B cell (primary cell): ENCODE measurements around a stretch of chr1.

DNA sequence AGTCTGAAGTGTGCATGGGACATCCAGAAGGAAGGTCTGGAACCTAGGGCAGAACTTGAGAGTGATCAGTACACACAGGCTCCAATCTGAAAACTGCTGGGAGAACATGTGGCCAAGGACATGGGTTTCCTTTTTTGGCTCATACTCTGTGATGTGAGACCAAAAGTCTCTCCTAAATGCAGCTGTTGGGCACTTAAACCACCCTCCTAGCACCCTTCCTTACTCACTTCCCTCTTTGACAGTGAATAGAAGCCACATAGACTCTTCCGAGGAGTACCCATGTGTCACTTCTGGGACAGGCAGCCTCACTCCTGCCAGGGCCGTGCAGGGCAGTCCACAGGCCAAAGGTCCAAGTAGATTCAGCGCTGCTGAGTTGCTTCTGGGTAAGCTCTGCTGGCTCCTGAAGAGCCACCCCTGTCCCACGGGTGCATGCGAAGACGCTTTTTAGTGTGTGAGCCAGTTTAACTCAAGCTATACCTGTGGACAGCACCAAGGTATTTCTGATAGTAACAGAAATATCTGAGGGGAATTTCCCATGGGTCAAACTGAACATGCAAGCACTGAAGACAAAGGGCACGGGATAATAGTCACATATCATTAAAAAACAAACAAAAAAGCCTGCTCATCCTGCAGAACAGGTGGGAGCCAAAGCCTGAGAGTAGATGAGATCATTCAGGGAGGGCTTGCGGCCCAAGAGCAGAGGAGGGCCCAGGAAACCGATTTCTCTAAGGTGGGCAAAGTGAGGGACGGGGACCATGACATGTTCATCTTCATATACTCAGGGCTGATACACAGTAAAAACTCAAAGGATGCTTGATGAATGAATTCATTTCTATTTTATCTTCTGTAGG lies 36.9 kb upstream of the BMP8B start:
- PRO-cap, result no peak
- CAGE, long polyA plus RNA, result no peak

DNA sequence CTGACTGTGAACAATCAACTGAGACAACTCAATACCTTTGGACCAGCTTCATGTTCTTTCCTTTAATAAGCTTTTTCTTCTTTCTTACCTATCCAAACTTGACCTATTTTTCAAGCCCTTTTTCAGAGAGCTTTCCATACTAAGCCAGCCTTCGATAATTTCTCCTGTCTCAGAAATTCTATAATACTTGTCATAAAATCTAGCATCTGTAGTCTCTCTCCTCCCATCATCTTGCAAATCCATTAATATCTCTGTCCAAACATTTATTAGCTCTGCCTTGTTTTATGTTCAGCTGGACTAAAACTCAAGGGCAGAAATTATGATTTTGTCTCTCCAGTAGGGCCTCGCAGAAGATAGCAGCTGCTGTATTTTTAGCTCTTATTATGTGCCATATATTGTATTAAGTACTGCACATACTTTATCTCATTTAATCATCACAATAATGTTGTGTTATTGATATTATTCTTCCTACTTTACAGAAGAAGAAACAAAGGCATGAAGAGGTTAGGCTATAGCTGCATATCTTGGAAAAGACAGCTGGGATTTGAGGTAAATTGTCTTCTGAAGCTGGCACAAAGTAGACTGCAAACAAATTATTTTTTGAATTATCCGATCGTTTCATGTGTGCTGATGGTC lies 1.6 kb downstream of the TRIT1 start:
- PRO-cap, result no peak
- CAGE, long polyA plus RNA, result no peak

GRCh38 chr1:39900378-39901466 lies 995 bp downstream of the MYCL start:
- PRO-cap, result no peak
- CAGE, long polyA plus RNA, result no peak

- PRO-cap, result no peak
- CAGE, long polyA plus RNA, result no peak
Measured at GRCh38 chr1:40067561-40068135, 27.1 kb downstream of the CAP1 start.

DNA sequence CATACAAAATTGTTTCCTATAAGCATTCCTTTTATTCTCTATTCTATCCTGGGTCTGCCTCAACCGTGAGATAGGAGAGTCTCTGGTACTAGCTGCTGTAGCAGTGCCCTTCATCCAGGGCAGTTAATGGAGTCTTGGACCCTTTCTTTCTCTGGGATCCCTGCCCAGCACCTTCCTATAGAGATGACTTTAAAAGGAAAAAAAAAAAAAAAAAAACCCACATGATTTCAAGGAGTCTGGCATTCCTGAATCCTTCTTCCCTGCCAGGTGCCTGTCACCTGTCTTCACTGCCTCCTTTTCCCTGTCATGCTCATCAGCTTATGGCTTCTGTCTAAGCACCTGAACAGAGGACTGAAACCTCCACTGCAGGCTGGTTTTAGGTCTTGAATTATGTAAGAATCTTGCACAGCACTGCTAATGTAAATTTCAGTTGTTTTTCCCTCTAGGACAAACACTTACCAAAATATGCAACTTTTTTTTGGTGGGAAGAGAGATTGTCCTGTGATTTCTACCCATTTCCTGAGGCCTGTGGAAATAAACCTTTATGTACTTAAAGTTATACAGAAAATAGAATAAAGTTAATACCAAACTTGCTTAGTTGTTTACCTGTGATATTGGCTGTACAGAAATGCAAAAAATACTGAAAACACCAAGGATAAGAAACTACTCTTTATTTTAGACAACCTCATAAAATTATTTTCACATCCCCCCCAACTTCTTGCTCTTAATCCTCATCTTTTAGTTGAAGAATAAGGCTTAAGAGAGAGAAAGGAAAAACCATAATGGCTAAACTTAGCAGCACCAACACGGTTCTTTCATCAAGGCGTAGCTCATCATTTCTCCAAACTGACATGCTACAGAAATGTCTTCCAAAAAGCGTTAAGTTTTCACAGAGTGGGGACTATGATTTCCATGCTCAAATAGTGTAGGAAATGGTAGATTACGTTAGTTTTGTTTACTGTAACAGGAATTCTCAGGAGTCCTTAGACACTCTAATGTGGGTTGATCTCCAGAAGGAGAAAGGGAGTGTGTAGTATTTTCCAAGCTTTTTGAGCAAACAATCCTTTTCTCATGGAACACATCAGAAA lies 24.7 kb downstream of the PPT1 start:
- PRO-cap, result no peak
- CAGE, long polyA plus RNA, result start-site peak on the minus strand centred at position 282 of the sequence, 46 bp wide, 38 and 72 reads in 2 replicates

GRCh38 chr1:40140180-40140389 lies 21.1 kb upstream of the RLF start:
- PRO-cap, result no peak
- CAGE, long polyA plus RNA, result no peak

DNA sequence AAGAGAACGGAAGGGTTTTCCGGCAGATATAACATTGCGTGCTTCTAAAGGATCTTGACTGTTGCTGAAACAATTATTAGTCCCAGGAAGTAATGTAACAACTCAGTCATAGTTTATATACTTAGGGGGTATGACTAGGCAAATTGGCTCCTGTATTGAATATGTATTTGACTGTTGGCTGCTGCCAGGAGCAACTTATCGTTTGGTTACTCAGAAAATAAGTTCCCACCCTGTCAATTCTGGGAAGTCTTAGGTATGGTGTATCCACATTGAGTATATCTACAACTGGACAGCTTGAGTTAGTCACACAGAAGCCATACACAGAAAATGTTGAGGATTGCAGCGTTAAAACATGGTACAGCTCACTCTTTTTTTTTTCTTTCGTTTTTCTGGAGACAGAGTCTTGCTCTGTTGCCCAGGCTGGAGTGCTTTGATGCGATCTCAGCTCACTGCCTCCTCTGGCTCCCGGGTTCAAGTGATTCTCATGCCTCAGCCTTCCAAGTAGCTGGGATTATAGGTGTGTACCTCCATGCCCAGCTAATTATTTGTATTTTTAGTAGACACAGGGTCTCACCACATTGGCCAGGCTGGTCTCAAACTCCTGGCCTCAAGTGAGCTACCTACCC lies 10.1 kb downstream of the SMAP2 start:
- PRO-cap, result no peak
- CAGE, long polyA plus RNA, result no peak

- PRO-cap, result no peak
- CAGE, long polyA plus RNA, result no peak
Measured at GRCh38 chr1:40387255-40387971, 13.9 kb downstream of the SMAP2 start.

DNA sequence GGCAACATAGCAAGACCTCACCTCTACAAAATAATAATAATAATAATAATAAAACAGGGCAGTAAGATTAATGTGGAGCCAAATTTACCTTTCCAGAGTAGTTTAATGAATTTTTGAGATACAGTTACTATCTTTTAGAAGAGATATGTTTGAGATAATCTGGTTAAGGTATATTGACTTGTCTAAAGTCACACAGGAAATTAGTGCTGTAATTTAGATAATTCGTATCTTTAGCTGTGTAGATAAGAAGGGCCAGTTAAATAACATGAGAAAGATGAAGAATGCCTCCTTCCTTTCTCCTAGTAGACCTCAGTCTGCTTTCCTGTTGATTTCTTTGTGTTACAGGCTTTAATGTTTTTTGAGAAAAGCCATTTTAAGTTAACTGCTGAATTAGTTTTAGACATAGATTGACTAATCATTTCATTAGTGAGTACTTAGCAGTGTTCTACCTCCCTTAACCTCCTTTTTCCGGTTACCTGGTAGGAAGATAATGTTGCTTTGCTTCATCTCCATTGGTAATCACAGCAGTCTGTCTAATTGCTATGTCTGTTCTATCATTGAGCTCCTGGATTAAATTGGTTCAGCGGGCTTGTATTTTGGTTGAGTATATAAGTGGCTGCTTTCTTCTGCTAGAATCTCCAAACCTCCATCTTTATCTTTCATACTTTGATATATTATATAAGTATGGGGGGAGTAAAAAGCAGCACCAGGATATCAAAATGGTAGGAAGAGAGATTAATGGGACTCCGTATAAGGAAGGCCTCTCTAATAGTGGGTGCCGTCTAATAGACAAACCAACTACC lies 22.2 kb downstream of the SMAP2 start:
- PRO-cap, result no peak
- CAGE, long polyA plus RNA, result no peak

GRCh38 chr1:40401759-40402179 lies 28.2 kb downstream of the SMAP2 start:
- PRO-cap, result bidirectional peak, plus-strand start at chr1:40402020, minus-strand start at chr1:40401999
- CAGE, long polyA plus RNA, result no peak

GRCh38 chr1:40406423-40407036 lies 33.0 kb downstream of the SMAP2 start:
- PRO-cap, result no peak
- CAGE, long polyA plus RNA, result no peak

GRCh38 chr1:40412573-40413295 lies 37.5 kb upstream of the ZFP69B start:
- PRO-cap, result unidirectional peak, plus-strand start at chr1:40412773
- CAGE, long polyA plus RNA, result no peak

GRCh38 chr1:40653823-40654602 lies 11.5 kb downstream of the RIMS3 start:
- PRO-cap, result no peak
- CAGE, long polyA plus RNA, result no peak

GRCh38 chr1:40662572-40663026 lies 2.9 kb downstream of the RIMS3 start:
- PRO-cap, result no peak
- CAGE, long polyA plus RNA, result no peak

GRCh38 chr1:40802168-40802809 lies 18.7 kb downstream of the KCNQ4 start:
- PRO-cap, result no peak
- CAGE, long polyA plus RNA, result no peak

DNA sequence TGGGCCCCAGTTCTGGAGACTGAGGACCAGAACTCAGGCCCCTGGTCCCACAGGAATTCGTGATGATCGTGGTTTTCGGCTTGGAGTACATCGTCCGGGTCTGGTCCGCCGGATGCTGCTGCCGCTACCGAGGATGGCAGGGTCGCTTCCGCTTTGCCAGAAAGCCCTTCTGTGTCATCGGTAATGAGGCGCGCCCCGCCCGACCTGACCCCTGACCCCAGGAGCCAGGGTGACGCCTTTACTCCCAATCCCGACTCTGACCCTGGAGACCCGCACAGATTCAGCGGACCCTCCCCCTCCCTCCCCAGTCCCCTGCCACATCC lies 34.5 kb downstream of the KCNQ4 start:
- PRO-cap, result bidirectional peak, plus-strand start outside the sequence, minus-strand start at position 147 of the sequence
- CAGE, long polyA plus RNA, result no peak

- PRO-cap, result no peak
- CAGE, long polyA plus RNA, result no peak
Measured at GRCh38 chr1:41023062-41024259, 1.9 kb upstream of the SLFNL1 start.

DNA sequence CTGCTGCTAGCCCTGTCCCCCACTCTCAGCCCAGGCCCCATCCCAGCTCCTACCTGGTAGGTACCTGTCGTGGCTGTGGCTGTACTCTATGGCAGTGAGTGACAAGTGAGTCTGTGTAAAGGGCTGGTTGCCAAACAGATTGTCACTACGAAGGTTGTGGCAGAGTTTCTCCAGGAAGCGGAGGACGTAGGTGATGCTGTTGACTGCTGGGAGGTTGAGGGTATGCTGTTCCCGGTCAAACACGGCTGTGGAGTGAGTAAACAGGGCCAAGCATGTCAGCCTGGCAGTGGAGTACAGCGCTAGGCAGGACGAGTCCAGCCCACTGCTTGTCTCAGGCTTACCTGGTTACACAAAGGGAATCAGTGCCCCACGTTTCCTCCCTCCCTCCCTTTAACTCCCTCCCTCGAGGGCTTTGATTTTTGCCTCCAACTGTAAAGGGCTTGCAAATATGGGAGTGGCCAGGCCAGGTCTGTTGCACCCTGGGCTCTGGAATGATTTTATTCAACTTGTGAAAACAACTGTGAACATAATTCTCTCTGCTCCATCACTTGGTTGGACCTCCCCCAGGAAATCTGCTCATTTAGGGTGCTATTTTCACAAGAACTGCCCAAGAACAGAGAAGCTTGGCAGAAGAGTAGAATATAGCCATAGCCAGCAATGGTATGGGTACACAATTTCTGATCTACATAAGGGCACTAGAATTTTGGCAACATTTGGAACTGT lies 25.0 kb upstream of the SLFNL1 start:
- PRO-cap, result no peak
- CAGE, long polyA plus RNA, result no peak

GRCh38 chr1:41152612-41152996 lies 89.5 kb downstream of the SCMH1 start:
- PRO-cap, result no peak
- CAGE, long polyA plus RNA, result no peak

DNA sequence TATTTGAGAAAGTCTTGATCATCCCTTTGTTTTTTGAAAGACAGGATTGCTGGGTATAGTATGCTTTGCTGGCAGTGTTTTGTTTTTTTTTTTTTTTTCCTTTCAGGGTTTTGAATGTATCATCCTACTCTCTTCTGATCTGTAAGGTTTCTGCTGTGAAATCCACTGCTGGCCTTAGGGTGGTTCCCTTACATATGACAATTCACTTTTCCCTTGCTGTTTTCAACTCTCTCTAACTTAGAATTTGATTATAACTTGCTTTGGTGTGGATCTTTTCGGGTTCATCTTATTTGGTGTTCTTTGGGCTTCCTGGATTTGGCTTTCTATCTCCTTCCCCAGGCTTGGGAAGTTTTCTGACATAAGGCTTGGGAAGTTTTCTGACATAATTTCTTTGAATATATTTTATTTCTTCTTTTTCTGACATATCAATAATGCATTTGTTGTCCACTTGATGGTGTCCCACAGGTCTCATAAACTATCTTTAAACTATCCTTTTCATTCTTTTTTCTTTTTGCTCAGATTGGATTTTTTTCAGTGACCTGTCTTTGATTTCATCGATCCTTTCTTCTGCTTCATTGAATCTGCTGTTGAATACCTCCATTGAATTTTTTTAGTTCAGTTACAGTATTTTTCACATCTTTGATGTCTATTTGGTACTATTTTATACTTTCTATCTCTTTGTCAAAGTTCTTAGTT lies 74.1 kb downstream of the SCMH1 start:
- PRO-cap, result no peak
- CAGE, long polyA plus RNA, result no peak